Paraaortic lymph node (tissue), 1 donor: ENCODE results near the gene ENPP3.

- PRO-cap: no peak
Measured at GRCh38 chr6:128296003-128296539, 224.3 kb downstream of the PTPRK start.

GRCh38 chr6:128339688-128340324, 180.6 kb downstream of the PTPRK start:
- PRO-cap: no peak

DNA sequence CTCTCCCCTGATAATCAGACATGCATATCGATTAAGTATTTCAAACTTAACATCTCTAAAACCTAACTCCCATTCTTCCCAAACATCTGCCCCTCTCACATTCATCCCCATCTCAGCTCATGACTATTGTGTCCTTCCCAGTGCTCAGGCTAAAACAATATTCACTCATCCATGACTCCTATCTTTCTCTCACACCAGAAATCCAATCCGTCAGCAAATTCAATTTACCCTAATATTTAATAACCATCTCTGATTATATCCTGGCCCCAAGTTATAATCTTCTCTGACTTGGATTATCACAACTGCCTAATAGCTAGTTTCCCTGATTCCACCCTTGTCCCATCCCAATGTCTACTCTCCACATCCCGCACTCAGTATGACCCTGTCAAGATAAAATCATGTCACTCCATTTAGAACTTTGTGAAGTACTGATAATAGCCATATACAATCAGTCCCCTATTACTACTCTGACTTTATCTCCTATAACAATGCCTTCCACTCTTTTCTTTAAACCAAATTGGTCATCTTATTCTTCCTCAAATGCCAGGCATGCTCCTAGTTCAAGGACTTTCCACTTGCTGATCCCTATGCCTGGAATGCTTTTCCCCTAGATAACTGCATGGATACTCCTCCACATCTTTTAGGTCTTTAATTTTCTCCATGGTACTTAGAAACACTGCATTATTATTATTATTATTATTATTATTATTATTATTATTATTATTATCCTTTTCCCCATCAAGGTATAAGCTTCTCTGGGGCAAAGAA, 145.8 kb downstream of the PTPRK start:
- PRO-cap: no peak

GRCh38 chr6:128508953-128509337, 11.5 kb downstream of the PTPRK start:
- PRO-cap: no peak

DNA sequence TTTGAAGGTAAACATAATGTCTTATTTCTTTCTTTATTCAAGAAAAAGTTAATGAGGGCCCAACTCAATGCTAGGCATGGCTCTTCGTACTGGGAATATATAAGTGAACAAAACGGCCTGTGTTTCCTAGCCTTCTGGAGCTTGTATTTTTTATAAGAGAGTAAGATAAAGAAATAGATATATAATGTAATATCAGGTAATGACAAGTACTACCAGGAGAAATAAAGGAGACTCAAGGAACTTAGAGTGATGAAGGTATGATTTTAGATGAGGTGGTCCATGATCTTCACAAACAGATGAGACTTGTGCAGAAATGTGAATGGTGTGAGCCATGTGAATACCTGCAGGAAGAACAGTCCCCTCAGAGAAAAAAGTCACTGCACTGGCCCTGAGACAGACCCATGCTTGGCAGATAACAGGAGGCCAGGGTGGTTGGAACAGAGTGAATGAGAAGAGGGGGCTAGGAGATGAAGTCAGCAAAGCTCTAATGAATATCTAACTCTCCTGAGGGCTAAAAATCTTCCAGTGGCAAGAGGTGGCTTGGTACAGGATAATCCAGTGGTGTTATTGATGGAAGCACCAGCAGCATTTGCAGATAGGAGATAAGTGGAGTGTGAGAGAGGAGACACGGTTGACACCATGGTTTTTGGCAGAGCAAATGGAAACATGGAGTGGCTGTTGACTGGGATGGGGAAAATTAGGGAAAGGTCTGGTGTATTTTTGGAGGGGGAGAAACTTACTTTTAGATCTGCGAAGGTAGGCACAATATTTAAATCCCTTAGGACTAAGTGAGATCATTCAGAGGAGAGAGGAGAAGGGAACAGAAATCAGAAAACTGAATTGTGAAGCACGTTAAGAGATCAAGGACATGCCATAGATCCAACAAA, 363.1 kb downstream of the ARHGAP18 start:
- PRO-cap: no peak

GRCh38 chr6:129589481-129590412, 120.2 kb downstream of the ARHGAP18 start:
- PRO-cap: no peak

GRCh38 chr6:130132058-130132340, 90.8 kb downstream of the SAMD3 start:
- PRO-cap: no peak

DNA sequence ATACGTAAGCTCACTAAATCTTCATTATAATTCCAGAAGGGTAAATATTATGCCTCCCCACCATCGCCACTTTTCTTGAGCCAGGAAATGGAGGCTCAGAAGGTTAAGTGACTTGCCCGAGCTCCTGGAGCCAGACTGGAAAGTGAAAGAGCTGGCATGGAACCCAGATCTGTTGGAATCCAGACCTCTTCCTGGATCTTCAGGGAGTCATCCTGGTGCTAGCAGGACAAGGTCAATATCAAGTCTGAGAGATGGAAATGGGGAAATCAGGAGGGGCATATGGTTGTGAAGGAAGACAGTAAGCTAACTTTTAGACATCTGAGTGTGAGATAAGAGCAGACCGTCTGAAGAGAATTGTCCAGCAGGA, 6.1 kb downstream of the TMEM200A start:
- PRO-cap: no peak

DNA sequence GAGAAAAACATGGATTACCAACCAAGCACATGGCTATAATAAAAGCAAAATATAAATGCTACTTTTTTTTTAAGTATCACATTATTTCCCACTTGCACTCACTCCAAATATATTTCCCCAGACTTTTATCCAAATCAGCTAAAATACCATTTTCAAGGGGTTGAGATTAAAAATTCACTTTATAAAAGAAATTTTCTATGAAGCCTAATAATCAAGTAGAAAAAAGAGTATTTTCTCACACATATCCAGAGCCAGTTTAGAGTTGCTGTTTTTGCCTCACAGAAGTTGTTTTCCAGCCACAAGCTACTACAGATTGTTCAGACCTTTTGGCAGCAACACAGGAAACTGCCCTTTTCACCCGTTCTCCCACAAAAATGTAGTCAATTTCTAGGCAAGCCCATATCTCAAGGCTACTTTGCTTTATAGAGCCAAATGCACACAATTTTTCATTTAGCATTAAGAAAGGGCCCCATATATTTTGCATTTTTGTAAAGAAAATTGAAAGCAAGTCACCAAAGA, 49.7 kb downstream of the EPB41L2 start:
- PRO-cap: no peak

DNA sequence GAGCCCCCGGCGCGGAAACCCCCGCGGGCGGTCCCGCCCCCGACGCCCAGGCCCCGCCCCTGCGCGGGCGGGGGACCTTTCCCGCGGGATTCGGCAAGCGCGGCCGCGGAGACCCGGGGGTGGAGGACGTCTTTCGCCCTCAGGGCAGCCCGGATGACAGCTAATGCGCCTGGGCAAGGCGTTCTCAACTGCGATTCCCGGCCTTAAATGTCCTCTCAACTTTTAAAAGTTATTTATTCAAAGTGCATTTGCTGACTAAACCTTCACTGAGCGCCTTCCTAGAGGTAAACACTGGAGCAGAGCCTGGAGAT, 243 bp upstream of the EPB41L2 start:
- PRO-cap: bidirectional peak, plus-strand start at position 108 of the sequence, minus-strand start outside the sequence

GRCh38 chr6:131250094-131250827, 115.0 kb downstream of the AKAP7 start:
- PRO-cap: unidirectional peak, minus-strand start at chr6:131250321

DNA sequence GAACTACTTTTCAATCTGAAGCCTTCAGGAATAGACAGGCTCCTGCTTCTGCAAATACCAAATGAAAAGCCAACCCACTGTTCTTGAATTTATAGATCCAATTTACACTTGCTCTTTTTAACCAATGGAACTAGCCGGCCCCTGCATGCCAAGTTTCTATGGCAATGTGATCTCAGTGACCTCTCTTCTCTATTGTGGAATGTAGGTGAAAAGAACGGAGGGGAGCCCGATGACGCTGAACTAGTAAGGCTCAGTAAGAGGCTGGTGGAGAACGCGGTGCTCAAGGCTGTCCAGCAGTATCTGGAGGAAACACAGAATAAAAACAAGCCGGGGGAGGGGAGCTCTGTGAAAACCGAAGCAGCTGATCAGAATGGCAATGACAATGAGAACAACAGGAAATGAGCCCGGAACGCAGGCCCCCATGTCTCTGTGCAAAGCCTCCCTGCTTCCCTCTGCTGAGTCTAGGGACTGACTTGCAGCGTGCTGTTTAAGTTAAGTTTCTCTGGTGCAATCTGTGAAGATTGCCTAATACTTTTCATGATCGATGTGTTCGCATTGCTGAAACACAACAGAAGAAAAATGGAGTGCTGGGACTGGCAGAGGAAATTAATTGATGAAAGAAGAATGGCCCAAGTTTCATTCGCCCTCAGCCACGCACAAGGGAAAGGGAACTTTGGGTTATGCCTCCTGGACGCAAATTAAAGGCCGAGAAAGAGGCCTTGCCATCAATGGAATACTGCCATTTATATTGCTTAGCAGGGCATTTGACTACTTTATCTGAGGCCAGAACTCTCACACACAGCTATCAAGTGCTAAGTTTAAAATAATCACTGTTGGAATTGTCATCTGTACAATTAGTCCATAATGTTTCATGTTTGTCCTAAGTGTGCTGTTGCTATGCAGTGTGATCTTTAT, 146.3 kb downstream of the AKAP7 start:
- PRO-cap: bidirectional peak, plus-strand start at position 394 of the sequence, minus-strand start at position 302 of the sequence

DNA sequence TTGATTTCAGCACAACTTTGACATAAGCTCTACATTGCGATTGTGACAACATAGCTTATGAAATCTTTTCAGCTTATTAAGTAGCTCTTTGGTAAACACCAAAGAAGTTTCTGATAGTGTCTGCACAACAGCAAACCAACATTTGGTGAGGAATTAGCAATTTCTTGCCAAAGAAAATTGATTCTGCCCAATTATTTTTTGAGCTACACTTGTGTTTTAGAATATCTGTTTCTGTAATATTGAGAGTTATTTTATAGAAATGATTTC, 147.2 kb downstream of the AKAP7 start:
- PRO-cap: no peak

DNA sequence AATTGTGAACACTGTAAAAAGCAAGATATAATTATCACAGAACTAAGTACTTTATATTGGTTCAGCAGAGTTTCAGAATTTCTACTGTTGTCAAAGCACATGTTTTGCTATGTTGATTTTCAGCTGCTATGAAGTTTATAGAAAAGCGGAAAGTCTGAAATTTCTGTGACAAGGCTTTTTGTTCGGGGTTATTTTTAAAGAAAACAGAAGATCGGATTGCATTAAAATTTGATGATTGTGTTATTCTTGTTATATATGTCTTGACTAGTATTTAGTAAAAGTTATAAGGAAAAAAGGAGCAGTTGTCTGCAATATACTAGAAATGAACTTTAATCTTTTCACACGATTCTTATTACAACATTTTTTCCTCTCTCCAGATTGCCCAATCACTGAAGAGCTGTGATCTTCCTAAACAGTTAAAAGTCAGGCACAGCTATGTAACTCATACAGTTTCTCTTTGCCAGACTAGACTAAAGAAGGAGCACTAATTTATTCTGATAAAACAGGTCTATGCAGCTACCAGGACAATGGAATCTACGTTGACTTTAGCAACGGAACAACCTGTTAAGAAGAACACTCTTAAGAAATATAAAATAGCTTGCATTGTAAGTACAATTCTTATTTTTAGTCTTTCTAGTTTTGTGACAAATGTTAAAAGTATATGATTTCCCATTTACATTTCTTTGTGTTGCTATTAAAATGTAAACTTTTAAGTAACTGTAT, at the start of gene ENPP3:
TSS of gene ENPP3 (plus strand) at position 445 of the 723 bp plus-strand sequence.
- PRO-cap: no peak

GRCh38 chr6:131844144-131844843, 36.5 kb downstream of the ENPP1 start:
- PRO-cap: no peak

- PRO-cap: no peak
Measured at GRCh38 chr6:131894523-131895555, 56.3 kb downstream of the CCN2 start.

DNA sequence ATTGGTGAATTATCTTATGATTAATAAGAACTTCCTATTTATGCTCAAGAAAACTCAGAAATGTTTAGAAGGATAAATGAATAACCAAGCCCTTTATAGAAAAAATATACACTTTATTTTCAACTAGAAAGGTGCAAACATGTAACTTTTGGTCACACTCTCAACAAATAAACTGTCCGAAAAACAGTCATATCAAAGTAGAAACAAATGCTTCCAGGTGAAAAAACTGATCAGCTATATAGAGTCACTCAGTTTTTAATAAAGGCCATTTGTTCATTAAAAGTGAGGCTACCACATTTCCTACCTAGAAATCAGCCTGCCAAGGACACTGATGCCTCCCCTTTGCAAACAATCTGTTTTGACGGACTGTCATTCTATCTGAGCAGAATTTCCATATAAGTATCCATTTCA, 3.1 kb downstream of the CCN2 start:
- PRO-cap: no peak

DNA sequence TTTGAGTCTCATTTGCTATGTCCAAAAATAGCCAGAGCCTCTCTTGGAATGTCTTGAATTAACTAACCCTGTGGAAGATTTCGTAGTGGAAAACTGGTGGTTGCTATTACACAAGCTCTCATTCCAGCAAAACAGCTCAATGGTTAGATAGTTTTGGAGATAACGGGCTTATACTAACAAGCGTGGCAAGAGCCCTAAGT, 1.6 kb downstream of the CCN2 start:
- PRO-cap: bidirectional peak, plus-strand start at position 85 of the sequence, minus-strand start outside the sequence

DNA sequence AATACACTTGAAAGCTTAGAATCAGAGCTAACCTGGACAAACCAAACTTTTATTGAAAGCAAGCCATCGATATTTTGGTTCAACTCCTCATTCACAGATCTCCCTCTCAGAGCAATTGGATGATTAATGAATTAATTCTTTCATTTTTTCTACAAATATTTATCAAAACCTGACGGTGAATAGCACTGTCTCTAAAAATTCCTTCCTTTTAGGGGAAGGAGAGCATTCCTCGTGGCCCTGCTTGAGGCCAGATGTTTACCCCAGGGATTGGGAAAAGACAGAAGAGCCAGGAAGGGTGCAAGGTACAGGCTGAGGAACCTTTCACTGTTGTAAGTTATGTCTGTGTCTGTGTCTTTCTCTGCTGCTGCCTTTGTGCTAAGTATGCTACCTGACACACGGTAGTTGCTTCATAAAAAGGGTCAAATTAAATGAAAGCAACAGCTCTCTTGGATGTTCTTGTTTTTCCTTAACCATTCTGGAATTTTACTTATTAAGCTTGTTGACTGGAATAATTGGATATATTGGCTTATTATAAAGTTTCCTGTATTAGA, 27.3 kb upstream of the CCN2 start:
- PRO-cap: no peak

- PRO-cap: unidirectional peak, plus-strand start at chr6:132131092
Measured at GRCh38 chr6:132130231-132131327, 179.4 kb upstream of the CCN2 start.